Measurements from ENCODE around the gene ZFAND2A.

GRCh38 chr7:84034-84574 lies 108.3 kb upstream of the FAM20C start:
- PRO-cap, result no peak

GRCh38 chr7:115094-115394 lies 77.3 kb upstream of the FAM20C start:
- PRO-cap, result no peak

DNA sequence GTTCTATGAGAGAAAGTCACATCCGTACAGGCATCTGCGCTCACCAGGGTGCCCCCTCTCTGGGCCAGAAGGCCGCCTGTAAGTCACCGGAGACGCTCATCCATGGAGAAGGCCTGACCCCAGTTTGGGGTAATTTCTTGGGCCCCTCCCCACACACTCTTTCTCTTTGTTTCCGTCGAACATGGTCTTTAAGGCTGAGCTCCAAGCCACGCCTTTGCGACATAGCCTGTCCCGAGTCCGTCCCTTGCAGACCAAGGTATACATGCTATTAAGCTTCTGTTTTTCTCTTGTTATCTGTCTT lies 4.3 kb upstream of the FAM20C start:
- PRO-cap, result no peak

DNA sequence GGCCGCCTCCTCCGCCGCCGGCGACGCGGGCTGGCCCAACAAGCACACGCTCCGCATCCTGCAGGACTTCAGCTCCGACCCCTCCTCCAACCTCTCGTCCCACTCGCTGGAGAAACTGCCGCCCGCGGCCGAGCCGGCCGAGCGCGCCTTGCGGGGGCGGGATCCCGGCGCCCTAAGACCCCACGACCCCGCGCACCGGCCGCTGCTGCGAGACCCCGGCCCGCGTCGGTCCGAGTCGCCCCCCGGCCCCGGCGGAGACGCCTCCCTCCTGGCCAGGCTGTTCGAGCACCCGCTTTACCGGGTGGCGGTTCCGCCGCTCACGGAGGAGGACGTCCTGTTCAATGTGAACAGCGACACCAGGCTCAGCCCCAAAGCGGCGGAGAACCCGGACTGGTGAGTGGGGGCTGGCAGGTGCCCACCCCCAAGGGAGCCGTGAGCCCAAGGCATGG lies 1.1 kb downstream of the FAM20C start:
- PRO-cap, result no peak

GRCh38 chr7:200383-200837 lies 8.0 kb downstream of the FAM20C start:
- PRO-cap, result no peak

- PRO-cap, result no peak
Measured at GRCh38 chr7:259499-260390, 30.2 kb upstream of the FOXL3 start.

GRCh38 chr7:321334-322049 lies 31.5 kb downstream of the FOXL3 start:
- PRO-cap, result no peak

DNA sequence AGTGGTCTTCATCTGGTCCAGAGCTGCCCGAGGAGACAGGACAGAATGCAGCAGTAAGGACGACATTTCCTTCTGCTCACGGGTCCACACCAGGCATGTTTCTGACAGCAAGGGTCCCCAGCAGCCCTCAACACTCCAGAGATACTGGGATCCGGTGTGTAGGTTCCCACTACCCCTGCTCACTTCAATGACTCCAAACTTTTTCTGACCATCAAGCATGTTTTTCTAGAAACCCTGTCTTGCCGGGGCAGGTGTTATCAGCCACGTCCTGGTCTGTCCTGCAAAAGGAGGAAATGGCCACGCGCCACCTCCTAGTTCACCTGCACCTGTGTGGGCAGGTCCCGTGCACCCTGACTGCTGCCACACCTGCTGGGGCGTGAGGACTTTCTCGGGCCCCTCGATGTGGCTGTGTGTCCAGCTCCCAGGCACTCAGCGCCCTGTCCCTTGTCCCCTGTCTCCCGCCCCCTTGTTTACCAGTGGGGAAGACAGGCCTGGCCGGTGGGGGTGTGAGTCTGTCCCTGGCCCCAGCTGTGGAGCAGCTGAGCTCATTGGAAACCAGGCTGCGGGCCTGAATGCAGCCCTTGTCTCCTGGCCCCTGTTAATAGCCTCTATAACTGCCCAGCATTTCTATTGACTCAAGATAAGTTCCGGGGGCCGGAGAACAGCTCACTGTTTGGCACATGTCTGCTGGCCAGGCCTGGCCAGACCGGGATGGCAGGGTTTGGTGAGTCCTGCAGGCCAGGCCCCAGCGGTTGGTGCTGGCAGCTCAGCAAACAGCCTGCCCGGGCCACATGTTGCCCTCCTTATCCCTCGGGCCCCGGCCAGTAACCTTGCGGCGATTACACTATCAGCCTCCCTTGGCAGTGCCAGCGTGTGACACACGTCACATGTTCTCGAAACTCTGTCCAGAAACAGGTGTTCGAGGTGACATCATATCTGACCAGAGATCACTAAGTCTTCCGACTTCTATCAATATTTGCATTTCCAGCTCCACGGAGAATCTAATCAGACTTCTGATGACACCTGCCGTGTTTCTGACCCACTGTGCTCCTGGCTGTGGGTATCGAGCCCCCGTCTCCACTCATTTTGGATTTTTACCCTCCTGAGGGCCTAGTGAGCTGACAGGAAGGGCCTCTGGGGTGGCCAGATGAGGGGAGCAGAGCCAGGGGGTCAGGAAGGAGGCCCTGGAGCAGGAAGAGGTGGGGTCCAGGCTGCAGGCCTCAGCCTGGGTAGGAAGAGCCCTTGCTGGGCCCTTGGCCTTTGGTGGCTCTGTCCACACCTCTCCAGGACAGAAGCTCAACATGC lies 52.1 kb downstream of the FOXL3 start:
- PRO-cap, result no peak

- PRO-cap, result no peak
Measured at GRCh38 chr7:424785-425608, 94.6 kb downstream of the PDGFA start.

- PRO-cap, result no peak
Measured at GRCh38 chr7:468650-469514, 50.8 kb downstream of the PDGFA start.

- PRO-cap, result bidirectional peak, plus-strand start at chr7:519301, minus-strand start at chr7:519218
Measured at GRCh38 chr7:518742-519747, 601 bp downstream of the PDGFA start.

DNA sequence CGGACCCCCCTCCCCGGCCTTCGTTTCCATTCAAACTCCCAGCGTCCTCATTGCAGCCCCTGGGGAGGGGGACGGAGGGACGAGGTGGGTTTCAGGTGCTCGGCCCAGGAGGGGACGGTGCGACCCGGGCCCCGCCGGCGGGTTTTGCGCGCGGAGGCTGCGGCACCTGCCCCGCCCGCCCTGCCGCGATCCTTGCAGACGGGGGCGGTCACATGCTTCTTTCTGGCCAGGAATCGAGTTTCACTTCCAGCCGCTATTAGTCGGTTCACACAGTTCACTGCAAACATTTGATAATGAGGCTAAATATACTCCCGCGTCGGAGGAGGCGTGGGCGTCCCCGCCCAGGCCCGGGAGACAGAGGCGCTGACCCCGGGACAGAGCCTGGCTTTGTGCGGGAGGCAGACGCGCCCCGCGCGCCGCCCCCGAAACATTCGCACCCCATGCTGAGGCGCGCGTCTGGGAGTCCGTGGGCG lies 2.6 kb upstream of the PDGFA start:
- PRO-cap, result no peak

GRCh38 chr7:542745-543727 lies 23.4 kb upstream of the PDGFA start:
- PRO-cap, result no peak

DNA sequence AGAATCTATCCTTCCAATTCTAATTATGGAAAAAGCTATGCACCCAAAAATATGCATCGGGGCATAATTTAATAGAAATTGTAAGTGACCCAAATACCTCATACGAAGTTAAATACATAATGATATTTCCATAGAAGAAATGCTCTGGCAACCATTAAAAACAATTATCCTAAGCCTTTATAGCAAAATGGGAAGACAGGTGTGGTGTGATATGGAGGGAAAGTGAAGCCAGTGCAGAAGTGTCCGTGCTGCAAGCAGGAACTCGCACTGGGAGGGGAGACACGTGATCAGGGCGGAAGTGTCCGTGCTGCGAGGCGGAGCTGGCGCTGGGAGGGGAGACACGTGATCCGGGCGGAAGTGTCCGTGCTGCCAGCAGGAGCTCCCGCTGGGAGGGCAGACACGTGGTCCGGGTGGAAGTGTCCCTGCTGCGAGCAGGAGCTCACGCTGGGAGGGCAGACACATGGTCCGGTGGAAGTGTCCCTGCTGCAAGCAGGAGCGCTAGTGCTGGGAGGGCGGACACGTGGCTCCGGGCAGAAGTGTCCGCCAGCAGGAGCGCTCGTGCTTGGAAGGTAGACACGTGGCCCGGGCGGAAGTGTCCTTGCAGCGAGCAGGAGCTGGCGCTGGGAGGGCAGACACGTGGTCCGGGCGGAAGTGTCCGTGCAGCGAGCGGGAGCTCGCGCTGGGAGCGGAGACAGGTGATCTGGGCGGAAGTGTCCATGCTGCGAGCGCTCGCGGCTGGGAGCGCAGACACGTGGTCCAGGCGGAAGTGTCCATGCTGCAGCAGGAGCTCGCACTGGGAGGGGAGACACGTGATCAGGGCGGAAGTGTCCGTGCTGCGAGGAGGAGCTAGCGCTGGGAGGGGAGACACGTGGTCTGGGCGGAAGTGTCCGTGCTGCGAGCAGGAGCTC lies 40.6 kb upstream of the PRKAR1B start:
- PRO-cap, result no peak

DNA sequence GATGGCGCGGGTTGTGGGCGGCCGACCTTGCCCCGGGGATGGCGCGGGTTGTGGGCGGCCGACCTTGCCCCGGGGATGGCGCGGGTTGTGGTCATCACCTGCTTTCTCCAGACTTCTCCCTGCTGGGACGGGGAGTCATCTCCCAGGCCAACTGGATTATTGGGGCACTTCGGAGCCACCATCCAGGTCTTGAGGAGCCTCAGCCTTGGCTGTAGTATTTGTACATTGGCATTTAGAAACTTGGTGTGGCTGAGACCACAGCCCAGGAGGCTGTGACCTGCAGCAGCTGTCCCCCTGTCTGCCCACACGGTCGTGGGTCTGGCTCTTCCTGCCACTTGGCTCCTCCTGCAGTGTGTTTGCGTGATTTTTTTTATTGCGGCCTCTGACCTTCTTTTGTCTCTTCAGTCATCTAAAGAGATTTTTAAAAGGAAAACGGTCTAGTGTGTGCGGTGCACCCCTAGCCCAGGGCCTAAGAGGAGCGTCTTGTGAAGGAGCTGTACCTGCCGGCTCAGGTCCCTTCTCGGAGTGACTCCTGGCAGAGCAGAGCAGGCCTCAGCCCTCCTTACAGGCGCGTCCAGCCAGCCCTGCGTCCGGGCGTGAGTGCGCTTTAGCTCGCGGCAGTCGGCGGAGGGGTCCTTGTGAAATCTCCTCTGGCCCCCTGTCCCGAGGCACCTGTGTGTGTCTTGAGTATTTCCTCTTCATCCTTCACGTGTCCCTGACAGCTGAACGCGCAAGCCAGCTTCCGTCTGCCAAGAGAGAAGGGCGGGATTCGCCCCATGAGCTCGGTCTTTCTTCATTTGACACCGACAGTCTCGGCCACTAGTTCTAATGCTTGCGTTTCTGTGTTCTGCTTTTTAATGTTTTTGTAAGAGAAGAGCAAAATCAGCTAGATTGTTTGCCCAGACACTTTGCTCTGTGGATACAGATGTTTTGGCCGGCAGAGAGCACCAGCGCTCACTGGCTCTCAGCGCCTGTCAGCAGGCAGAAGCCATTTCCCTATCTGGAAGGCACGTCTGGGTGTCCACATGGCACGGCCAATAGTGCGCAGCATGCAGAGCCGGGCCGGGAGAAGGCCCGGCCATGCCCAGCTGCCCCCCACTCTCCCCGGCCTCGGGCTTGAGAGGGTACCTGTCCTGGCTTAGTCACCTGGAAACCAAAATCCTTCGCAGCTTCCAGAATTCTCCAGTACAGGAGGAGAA lies 6.7 kb downstream of the GET4 start:
- PRO-cap, result no peak

- PRO-cap, result no peak
Measured at GRCh38 chr7:923261-923778, 31.2 kb downstream of the ADAP1 start.

GRCh38 chr7:946545-947148 lies 7.8 kb downstream of the ADAP1 start:
- PRO-cap, result no peak

GRCh38 chr7:1046761-1047367 lies 2.5 kb downstream of the GPR146 start:
- PRO-cap, result no peak

DNA sequence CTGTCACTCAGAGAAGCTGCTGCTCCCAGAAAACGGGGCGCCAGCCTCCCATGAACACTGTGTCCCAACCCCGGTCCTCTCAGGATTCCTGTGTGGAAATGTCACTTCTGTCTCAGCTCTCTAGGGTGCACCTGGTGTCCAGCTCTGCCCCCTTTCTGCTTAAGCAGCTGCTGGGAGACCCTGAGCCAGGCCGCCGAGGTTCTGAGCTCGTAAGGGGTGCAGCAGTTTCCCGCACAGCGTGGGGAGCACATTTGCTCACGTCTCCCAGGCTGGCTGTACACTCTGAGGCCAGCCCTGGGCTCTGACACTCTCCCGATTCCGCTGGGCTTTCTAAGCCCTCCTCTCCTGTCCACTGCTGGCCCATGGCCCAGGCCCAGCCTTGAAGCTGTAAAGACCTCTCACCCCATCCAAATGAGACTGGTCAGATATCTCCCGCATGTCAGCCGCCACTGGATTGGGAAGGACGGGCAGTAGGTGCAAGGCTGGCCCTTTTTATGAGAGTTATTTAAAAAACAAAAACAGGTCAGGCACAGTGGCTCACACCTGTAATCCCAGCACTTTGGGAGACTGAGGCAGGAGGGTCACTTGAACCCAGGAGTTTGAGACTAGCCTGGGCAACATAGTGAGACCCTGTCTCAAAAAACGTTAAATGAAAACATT lies 7.0 kb downstream of the GPR146 start:
- PRO-cap, result no peak

GRCh38 chr7:1159877-1161226 lies at the start of gene ZFAND2A:
ZFAND2A (minus strand) TSS chr7:1160196.
- PRO-cap, result bidirectional peak, plus-strand start at chr7:1160467, minus-strand start at chr7:1160196